Left common carotid artery plus branches (tissue), 1 donor: ENCODE measurements around the genes C21orf62 and DNAJC28.

DNA sequence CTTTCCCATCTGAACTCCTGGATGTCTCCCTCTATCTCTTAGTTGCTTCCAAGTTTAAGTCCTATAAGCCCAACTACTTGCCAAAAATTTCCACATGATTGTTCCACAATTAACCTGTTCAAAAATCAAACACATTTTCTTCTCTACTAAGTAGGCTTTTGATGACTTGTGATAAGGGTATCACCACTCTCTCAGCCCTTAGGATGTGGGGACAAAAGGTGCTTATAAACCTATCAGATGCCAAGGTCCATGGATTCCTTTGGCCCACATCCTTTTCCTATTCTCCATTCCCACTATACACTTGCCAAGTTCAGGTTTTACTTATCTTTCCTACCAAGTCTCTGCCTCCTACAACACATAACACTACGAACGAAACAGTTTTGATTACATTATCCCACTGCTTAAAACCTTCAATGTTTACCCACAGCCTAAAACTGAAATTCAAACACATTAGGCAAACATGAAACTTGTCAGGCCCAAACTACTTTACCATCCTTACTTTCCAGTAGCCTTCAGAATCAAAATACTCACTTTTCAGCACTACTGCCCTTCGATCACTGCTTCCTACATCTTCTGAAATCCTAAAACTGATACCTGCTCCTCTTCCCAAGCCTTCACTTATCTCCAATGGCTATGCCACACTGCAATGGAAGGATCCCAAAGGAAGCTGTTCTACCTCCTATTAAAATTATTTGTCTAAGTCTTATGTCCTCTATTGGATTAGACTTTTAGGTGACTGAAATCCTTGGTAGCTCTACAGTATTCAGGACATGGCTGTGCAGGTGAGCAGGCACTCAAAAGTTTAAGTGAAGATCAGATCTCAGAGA lies 3.0 kb downstream of the SCAF4 start:
- PRO-cap: no peak

DNA sequence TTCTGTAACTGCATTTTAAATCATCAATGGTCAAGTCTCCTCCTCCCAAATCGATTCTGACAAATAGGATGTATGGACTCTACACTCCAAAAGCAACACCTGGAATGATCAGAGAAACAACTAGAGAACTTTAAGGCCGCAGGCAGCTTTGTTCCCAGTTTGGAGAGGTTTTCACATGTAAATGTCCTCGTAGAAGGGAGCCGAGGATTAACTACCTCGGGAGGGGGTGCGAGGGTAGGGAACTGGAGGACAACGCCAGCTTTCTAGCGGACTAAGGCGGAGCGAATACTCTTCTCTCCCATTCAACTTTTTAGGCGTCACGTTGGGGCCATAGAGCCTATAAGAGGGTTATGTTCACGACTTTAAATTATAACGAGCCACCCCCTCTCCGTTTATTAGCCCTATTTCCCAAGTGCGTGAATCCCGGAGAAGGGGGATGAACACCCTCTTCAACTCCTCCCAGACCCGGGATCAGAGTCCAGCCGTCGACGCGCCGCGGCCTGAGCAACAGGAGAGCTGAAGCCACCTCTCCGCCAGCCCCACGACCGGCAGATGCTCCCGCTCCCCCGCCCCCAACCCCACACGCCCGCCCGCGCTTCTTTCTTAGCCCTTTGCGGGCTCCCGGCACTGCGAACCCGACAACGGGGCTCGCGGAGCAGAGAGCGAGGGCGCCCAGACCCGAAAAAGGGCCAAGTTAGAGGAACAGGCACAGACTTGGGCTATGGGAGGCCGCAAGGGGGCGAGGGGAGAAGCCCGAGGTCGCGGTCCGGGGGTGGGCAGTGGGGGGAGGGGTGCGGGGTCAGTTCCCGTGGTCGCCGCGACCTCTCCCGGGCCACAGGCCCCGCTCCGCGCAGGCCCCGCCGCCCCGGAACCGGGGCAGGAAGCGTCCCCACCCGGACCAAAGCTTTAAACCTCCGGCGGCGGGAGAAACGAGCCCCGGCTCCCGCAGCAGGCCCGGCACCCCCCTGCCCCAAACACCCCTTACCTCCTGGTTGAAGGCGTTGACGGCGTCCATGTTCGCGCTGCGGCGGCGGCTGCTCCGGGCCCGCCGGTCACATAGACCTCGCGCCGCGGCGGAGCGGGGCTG lies 897 bp downstream of the SCAF4 start:
- PRO-cap: no peak

DNA sequence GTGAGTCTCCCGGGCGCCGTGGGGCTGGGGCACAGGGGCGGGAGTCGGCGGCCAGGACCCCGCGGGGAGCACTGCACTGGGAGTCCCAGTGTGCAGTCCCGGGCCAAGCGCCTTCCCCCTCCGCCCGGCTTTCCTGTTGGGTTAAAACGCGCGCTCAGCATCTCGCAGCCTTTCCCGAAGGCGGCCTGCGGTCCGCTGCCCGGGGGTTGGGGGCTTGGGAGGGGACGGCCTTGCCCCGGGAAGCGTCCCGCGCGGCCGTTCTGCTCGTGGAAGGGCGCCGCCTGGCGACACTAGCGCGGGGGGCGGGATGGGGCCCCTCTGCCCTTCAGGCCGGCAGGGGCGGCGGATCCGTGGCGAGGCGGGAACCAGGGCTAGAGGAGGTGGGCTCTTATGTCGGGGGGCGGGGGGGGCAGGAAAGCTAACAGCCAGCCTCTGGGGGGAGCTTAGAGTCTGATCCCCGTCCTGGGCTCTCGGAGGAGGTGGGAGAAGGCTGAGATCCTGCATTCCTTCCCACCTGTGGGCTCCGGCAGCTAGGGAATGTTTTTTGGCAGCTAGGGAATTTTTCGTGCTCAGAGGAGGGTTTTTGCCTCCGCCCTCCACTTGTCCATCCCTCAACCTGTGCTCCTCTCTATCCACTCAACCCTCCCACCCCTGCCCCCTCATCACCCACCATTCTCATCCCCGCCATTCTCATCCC lies 1.3 kb downstream of the HUNK start:
- PRO-cap: no peak

GRCh38 chr21:32359609-32360103 lies 33.2 kb downstream of the URB1 start:
- PRO-cap: no peak

DNA sequence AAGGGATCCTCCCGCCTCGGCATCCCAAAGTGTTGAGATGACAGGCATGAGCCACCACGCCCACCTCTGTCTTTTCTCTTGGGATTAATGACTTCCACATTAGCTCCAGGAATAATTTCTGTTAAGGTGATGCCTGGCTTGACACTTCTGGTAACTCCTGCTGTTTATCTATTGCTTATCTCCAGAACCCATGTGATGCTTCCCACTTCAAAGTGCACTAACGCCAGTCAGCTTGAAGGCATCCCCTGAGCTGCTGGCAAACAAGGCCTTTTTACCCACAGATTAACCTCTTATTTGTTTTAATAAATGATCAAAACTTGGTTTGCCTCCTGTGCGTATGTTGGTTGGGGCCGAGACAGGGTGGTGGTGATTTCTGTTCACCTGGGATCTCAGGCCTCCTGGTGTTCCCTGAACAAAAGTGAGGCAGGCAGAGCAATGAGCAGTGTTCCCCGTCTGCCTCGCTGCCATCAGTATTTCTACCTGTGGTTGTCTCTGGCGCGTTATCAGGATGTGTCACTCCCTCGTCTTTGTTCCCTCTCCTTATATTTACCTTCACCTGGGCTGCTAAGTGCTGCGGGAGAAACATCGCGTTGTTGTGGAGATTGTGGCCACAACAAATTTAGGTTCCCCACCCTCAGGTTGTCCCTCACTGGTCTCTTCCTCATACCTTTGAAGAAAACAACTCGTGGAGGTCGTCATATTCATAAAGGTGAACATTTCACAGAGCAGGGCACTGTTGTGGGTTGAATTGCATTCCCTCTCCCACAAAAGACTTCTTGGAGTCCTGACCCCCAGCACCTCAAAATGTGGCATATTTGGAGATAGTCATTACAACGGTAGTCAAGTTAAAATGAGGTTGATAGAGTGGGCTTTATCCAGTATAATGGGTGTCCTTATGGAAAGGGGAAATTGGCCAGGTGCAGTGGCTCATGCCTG lies 20.7 kb downstream of the EVA1C start:
- PRO-cap: no peak

- PRO-cap: no peak
These were observed 7.7 kb upstream of the TCP10L start for GRCh38 chr21:32592926-32593494.

DNA sequence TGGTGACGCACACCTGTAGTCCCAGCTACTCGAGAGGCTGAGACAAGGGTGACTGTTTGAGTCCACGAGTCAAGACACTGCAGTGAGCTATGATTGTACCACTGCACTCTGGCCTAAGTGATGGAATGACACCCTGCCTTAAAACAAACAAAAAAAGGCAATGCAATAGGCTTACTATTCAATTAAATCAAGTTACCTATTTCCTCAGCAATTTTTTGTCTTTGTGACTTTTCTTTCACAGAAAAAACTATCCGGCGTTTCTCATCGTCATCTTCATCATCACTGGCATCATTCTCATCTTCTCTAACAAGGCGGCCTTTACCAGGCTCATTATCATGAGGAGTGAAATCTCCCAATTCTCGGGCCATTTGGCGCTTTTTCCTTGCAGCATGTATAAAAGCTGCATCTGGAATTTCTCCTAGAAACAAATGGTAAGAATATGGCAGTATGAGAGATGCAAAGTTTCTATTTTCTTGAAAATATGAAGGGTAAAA lies 9.6 kb downstream of the PAXBP1 start:
- PRO-cap: no peak

DNA sequence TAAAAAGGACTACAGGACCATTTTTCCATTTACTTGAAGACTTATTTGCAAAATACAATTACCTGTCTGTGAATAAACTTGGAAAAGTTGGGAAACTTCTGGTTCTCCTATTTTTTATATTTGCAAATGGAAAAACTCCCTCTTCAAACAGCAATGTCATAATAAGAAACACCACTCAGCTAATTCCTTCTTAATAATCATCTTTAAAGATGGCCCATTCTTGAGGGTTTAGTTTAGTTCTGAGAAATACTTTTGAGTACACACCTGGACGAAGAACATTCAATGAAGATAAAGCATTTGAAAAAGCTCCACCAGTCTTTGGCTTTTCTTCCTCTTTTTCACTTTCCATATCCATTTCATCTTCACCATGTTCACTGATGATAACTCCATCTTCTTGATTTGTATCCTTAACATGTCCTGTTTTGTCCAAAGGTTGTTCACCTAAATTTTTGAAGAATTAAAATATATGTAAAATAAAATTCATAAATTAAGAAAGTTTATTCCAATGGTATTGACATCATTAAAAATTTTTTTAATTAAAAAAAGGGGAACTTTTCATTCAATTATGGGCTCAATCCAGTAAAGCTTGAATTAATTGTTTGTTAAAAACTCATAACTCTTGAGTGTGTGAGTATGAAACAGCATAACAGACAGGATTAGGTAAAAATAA lies 7.3 kb downstream of the PAXBP1 start:
- PRO-cap: no peak

- PRO-cap: no peak
These were observed at the start of gene C21orf62 for GRCh38 chr21:32813469-32813896. Gene C21orf62, minus strand, starts transcription at chr21:32813703.

GRCh38 chr21:33019713-33020226 lies 6.0 kb upstream of the OLIG2 start:
- PRO-cap: no peak

DNA sequence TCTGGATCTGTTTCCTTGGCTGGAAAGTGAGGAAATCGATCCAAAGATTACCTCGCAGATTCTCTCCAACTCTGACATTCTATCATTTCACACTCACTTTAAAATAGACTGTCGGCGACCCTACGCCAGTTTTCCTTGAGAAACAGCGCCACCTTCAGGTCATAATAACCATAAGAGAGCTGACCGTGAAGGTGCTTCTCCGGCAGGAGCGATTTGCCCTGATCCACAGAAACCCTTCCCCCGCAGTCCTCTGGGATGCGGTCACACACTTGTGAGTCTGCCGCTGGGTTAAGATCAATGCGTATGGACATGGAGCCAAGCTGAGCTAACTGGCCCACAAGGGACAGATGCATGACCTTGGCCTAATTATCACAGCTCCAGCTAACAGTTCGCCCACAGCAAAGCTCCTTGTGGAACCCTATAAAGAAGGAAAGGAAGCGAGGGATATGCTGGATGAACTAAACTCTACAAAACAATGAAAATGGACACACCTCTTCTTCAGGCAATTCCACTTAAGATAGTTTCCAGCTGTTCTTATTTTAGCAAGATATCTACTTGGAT lies 32.8 kb upstream of the IFNAR2 start:
- PRO-cap: no peak

GRCh38 chr21:33230798-33231055 lies 989 bp downstream of the IFNAR2 start:
- PRO-cap: no peak

- PRO-cap: no peak
These were observed 28.9 kb downstream of the IFNGR2 start for GRCh38 chr21:33431961-33432581.

DNA sequence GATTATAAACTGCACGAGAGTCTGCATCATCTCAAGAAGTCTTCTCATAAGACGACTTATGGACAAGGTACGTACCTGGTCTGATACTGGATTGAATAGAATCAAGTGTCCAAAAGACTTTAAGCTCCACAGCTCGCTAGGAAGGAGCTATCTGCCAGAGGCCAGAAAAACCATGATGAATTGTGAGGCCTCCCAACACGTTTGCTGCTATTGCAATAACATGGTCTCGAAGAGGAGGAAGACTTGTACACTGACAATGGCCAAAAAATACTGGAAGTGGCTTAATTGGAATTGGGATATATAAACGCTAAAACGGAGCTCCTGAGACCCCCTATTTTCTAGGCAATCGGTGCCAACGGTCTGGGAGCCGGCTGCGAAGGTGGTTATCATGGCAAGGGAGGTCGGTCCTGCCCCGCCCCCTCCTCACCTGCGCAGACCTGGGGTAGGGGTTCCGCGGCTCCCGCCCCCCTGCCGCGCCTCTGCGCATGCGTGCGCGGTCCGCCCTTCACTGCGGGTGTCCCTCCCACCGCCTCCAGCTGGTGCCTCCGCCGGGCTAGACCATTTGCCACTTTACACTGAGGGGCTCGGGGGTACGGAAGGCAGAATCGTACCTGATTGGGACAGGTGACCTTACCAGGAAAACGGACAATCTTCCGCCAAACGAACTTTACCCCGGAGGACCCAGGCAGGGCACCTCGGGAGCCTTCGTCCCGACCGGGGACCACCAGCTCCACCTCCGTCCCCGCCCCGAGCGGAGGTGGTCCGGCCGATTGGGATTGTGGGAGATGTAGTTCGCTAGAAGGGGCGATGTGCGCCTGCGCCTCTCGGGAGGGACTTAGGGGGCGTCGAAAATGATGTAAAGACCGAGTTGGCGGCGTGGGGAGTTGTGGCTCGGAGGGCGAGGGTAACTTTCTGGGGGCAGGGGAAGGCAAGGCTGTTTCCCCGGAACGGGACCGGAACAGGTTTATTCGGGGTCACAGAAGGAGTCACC lies at the start of gene DNAJC28:
Gene DNAJC28, minus strand, starts transcription at position 726 of the 991 bp plus-strand sequence.
- PRO-cap: bidirectional peak, plus-strand start at position 866 of the sequence, minus-strand start at position 759 of the sequence

DNA sequence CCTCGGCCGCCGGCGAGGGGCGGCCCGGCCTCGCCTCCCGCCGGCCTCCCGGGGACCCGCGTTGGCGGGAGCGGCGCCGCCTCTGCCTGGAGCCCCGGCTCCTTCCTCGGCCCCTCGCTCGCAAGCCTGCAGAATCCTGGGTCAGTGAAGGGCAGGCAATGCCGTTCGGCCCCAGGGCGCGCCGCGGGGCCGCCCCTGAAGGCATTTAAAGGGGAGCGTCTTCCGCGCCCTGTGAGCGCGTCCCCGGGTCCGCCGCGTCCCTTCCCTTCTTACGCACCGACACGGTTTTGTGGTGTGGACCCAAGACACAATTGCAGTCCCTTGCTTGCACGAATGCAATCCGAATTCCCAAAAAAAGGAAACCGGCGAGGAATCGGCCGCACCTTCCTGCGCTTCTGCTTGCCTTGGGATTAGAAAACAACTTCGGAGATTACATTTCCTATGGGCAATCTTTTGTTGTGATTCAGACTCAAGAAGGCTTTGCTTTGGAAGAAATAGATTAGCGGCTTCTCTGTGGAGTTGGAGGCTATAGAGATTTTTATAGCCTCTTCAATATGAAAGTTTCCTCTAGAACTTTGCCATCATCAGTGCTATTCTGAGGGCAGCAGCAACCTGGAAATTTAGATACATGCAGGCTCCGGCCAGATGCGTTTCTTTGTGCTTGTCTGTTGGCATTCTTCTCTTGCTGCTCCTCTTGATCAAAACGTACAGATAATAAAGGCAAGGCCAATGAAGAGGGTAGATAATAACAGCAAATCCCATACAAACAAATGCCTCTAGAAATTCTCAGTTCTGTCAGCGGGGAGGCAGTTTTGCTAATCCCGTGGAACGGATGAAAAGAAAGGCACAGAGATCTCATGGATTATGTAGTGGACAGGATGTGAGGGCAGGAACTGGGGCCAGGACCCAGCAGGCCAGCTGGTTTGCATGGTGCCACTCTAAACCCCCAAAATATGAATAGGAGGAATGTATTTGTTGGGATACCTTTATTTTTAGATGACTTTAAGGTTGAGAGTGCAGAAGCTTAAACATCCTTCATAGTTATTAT lies 1.1 kb downstream of the ITSN1 start:
- PRO-cap: no peak

DNA sequence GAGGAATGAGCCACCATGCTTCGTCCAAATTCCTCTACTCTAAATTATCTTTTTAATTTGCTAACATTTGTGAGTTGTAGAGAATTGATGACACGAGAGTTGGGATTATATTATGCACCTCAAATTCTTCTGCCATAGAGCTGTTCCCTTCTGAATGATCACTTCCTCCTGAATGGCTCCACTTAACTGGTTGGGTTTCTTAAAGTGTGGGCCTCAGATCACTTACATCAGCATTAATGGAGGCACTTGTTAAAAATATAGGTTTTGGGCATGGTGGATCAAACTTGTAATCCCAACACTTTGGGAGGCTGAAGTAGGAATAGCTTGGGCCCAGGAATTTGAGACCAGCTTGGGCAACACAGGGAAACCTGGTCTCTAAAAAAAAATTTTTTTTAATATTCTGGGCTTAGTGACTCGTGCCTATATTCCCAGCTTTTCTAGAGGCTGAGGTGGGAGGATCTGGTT lies 2.8 kb downstream of the ITSN1 start:
- PRO-cap: no peak

DNA sequence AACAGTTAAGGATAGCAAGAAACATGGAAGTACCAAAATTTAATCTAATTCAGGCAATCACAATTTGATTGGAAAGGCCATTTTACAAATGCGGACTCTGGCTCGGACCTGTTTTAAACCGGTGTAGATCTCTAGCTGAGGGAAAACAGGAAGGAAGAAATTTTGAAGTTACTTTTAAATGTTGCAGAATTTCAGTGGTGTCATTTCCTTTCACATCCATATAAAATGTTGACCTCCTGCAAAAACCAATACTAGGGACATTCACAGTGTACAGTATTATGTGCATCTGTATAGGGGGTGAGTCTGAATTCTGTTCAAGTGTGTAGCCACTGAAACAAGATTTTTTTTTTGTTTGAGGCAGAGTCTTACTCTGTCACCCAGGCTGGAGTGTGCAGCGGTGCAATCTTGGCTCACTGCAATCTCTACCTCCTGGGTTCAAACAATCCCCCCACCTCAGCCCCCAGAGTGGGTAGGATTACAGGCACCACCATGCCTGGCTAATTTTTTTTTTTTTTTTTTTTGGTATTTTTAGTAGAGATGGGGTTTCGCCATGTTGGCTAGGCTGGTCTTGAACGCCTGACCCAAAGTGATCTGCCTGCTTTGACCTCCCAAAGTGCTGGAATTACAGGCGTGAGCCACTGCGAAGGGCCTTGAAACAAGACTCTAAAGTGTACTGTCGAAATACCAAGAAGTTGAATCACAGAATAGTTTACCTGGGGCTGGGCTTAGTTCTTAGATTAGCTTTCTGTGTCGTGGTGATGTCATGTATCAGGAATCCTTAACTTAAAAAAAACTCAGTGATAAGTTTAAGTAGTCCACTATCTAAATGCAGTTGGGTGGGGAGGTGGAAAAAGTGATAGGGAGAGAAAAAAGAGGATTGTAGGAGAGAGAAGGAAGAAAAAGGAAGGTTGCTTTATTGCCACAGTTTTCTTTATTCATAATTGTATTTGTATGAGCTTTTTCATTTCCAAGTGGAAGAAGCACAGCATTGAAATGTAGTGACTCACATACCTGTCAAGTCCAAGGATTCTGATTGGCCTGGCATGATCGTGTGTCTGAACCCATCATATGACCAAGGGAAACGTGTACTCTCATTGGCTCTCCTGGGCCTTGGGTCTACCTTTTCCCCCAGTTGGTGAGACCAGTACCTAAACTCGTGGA lies 13.2 kb downstream of the ITSN1 start:
- PRO-cap: no peak

GRCh38 chr21:33657171-33657609 lies 14.9 kb downstream of the ITSN1 start:
- PRO-cap: no peak

DNA sequence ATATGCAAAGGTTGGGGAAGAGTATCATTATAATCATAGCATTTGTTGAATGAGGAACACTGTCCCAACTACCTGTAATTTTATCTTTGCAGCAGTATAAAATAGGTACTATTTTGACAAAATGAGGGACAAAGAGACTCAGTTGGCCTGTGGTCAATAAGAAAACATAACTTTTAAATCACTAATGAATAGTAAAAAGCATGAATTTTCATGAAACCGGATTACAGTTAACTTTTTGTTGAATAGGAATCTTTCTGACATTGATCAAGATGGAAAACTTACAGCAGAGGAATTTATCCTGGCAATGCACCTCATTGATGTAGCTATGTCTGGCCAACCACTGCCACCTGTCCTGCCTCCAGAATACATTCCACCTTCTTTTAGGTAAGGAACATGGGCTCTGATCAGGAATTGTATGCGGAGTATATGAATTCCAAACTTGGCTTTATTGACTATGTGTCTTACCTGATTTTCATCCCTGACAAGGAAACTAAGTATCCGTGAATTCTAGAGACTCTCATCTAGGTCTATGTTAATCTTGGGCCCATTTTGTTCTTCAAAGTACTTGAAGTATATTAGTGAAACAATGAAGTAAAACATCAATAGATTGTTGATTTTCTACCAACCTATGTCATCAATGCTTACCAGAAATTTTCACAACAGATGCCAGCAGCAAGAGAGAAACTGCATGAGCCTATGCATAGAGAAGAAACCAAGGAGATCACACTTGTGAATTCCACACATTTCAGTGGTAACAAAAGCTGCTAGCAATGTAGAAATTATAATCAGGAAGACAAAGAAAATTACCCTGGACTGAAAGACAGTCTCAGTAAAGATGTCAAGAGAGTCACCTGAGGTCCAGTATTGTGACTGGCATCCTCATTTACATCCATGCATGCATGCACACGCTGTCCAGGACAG lies 123.6 kb downstream of the ITSN1 start:
- PRO-cap: no peak

- PRO-cap: no peak
These were observed 125.3 kb downstream of the ITSN1 start for GRCh38 chr21:33767517-33768036.